ENCODE measurements around the genes FLNB and FAM3D.

DNA sequence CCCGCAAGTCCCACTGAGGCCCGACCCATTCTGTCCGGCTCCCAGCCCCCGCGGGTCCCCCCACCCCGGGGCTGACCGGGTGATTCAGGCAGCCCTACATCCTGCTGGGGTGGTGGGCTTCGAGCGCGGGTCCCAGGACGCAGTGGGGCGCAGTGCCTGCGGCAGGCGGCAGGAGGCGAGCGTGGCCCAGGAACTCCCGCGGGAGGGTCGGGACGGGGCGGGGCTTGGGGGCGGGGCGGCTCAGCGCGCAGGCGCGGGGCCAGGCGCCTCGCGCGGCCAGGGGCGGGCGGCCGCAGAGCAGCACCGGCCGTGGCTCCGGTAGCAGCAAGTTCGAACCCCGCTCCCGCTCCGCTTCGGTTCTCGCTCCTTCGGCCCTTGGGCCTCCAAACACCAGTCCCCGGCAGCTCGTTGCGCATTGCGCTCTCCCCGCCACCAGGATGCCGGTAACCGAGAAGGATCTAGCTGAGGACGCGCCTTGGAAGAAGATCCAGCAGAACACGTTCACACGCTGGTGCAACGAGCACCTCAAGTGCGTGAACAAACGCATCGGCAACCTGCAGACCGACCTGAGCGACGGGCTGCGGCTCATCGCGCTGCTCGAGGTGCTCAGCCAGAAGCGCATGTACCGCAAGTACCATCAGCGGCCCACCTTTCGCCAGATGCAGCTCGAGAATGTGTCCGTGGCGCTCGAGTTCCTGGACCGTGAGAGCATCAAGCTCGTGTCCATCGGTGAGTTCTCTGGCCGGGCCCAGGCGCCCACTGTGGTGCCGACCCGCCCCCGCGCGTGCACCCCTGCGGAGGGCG is at the start of gene FLNB:
Gene FLNB (plus strand): TSS at position 295 of the 804 bp plus-strand sequence.
- RRBS, result under 1% methylated on average over 7 of the region's 86 CpGs

GRCh38 chr3:58040057-58040599 is 31.9 kb downstream of the FLNB start:
- RRBS, result no CpG with 5 or more reads among the region's 8 CpGs

DNA sequence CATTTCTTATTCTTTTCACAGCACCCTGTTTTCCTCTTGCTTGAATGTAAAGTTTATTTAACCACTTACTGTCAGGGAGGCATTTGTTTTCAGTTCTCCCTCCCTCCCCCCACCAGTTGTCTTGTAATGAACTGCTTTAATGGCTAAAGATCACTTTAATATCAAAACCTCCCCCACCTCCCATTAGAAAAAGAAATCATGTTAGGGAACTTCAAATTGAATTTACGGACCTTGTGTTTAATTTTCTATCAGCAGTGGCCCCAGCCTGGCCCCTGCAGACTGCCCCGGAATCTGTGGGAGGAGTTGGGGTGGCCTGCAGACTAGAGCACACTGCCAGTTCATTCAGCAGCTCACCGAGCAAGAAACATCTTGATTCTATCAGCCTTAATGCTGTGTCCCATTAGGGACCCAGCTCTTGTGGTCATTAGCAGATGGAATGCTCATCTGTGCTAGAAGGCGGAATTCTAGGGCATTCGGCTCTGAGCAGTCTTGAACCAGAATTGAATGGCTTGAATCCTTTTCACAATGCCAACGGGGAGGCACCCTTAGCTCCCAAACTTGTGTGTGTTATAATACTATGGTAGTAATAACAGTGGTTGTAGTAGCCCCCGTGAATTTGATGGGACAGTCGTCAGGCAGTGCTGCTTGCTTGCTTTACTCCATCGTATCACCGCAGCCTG is 54.3 kb downstream of the FLNB start:
- RRBS, result no CpG with 5 or more reads among the region's 10 CpGs

GRCh38 chr3:58081979-58082547 is 73.8 kb downstream of the FLNB start:
- RRBS, result no CpG with 5 or more reads among the region's 11 CpGs

DNA sequence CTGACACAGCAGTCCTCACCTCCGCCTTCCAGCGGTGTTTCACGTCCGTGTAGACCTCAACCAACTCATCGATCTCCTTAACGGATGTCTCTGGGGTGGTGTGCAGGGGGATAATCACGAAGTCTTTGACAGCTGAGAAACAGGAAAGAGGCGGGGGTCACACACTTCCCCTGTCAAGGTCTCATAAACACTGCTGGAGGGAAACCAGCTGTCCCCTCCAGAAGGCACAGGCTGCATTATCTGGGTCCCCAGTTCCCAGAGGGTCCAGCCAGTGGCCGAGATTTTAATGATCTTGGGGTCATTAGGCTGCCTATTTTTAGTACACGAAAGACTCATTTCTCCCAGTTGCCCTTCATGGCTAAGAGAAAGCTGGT is 9.8 kb downstream of the DNASE1L3 start:
- RRBS, result no CpG with 5 or more reads among the region's 10 CpGs

- RRBS, result no CpG with 5 or more reads among the region's 2 CpGs
Measured at GRCh38 chr3:58231022-58231574, 6.5 kb upstream of the ABHD6 start.

DNA sequence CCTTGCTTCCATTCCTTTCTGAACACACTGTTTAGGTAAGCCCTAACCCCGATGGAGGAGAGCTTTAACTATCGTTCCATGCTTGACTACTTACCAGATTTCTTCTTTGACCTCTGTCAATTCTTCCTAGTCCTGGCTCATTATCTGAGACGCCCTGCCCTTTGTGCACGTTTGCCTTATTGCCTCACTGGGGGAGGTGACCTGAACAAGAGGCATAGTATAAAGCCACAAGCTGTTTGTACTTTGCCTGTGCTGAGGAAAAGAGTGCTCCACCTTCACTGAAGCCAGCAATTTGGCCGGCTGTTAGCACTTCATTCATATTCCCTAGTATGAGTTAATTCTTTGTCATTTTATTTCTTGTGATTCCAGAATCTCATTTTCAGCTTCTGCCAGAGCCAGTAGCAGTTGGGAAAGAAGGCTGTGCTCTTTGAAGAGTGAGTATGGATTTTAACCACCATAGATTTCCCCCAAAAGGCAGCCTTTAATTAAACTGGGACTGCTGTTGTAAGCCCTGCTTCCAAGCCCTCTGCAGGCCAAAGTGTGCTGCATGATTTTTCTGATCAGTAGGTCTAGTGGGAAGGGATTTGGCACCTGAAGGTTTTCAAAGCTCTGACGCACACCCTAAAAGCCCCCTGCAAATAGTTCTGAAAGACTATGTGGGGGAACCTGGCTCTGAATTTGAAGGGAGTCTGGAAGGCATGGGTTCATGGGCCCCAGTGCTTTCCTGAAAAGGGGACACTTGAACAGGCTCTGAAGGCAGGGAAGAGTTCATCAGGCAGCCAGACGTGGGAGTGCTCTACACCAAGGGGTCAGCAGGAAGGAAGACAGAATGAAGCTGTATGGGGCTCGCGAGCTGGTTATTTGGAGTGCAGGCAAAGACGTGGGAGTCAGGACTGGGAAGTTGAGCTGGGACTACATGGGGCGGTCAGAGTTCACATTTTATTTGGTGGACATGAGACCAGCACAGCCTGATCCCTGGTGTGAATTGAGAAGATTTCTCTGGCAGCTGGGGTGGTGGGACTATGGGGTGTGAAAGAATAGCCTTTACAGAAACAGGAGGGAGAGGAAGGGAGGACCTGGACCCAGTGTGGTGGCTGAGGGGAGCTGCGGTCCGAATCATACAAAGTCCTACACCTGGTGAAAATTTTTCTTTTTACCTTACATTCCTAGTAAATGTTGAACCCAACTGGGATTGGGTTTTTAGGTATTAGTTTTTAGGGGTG is 12.3 kb downstream of the ABHD6 start:
- RRBS, result no CpG with 5 or more reads among the region's 13 CpGs

- RRBS, result no CpG with 5 or more reads among the region's 13 CpGs
Measured at GRCh38 chr3:58486939-58487614, 4.8 kb upstream of the KCTD6 start.

GRCh38 chr3:58666538-58667112 is at the start of gene FAM3D:
Gene FAM3D (minus strand): TSS chr3:58666774.
- RRBS, result no CpG with 5 or more reads among the region's 13 CpGs

DNA sequence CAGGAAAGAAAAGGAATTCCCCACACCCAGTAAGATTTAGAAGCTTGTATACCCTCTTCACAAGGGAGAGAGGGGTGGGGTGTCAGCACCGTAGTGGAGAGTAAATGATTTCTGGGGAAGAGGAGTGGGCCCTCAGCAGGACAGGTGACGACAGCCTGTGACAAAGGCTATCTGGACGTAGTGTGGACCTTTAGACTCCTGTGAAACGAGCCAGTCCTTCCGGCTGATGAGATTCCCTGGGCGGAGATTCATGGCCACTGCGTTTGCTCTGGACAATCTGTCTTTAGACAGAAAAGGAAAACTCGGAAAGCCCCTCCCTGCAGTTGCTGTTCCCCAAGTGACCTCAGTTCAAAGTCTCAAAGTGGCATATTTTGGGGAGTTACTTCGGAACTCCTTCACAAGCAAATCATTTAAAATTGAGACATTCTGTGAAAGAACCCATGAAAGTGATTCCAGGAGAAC is 1.7 kb upstream of the FAM3D start:
- RRBS, result no CpG with 5 or more reads among the region's 9 CpGs

DNA sequence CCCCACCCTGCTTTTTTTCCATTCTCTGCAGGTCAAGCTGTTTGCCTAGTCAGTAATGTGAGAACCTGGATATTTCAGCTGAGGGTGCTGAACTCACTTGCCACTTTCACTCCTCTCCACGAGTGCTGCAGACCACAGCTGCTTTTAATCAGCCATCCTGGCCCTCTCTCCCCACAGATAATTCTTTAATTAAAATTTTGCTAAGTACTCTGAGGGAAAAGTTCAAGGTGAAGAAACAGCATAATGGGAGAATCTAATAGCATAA is 150.1 kb downstream of the CFAP20DC start:
- RRBS, result no CpG with 5 or more reads among the region's 1 CpG

- RRBS, result no CpG with 5 or more reads among the region's 6 CpGs
Measured at GRCh38 chr3:59450949-59451815, 401.4 kb upstream of the CFAP20DC start.

DNA sequence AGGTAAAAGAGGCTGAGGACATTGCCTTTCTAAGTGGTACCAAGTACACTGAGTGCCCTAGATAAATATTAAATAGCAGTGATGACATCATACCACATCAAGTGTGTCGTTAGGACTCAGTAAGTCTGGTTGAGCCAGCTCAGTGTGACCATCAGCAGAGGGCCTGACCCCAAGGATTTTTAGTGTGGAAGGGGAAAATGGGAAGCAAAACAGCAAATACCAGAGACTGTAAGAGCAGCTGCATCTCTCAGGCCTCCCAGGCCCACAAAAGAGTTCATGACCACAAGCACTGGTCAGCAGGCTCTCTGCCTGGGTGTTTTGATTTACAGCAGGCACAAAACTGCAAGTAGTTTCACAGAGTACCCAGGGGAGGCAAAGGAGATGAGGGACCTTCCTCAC is 557.2 kb upstream of the CFAP20DC start:
- RRBS, result no CpG with 5 or more reads among the region's 1 CpG

DNA sequence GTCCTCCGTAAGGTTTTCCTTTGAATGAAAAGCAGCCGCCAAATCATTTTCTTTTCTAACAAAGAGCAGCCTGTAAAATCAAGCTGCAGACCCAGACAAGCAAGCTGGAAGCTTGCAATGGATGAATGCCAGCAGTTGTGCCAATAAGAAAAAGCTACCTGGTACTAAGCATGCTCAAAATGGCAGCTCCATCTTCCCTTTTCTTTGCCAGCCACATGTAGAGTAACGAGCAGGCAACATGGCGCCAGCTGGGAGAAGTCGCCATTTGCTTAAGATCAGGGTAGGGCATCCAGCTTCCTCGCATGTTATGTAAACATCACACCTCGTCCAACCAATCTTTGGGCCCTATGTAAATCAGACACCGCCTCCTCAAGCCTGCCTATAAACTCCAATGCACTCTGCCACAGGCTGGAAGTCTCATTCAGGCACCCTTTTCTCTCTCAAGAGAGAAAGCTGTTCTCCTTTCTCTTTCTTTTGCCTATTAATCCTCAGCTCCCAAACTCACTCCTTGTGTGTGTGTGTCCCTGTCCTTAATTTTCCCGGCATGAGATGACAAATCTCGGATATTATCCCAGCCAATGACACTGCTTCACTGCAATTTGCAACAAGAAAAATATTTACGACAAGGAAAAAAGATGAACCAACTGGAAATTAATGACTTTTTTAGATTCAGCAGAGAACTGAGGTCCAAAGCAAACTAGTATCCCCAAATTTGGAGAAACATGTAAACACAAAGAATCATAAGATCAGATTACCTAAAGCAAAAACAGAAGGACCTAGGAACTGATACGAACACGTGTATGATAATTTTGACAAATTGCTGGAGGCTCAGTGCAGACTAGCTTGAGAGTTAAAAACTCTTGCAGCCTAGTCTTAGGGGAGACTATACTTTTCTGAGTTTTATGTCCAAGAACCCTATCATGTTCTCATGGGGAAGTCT is 973.7 kb downstream of the FHIT start:
- RRBS, result no CpG with 5 or more reads among the region's 13 CpGs

DNA sequence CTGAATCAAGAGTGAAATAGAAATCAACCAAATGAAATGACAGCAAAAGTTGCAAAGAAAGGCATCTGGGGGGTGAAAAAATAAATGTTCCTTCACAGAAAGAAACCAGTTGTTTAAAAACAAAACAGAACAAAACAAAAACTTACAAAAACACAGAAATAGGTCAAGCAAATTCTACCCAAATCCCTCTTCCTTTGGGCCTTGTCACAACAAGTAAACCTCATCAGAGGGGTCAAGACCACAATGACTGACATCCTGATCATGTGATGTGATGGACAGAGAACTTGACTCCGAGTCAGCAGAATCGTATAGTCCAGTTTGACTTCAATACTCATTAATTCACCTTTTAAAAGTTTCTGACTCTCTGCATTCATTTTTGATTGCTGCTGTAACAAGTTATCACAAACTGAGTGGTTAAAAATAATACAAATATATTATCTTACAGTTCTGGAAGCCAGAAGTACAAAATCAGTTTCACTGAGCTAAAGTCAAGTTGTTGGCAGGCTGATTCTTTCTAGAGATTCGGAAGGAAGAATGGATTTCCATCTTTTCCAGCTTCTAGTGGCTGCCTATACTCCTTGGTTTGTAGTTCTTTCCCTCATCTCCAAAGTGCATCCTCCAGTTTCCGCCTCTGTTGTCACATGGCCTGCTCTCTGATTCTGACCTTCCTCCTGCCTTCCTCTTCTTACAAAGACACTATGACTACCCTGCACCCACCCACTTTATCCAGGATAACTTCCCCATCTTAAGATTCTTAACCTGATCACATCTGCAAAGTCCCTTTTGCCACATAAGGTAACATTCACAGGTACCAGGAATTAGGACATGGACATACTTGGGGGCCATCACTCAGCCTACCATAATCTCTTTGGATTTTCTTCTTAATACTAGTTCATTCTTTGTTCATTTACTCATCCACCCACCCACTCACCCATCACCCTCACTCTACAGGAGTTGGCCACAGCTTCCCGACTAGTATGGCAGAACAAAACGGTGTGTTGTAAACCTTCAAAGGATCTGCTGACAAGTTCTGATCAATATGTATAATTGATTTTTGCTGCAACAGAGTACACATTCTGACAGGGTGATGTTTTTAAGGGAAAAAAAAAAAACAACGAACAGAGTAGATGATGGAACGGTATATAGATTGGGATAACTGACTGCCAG is 932.5 kb downstream of the FHIT start:
- RRBS, result no CpG with 5 or more reads among the region's 8 CpGs

DNA sequence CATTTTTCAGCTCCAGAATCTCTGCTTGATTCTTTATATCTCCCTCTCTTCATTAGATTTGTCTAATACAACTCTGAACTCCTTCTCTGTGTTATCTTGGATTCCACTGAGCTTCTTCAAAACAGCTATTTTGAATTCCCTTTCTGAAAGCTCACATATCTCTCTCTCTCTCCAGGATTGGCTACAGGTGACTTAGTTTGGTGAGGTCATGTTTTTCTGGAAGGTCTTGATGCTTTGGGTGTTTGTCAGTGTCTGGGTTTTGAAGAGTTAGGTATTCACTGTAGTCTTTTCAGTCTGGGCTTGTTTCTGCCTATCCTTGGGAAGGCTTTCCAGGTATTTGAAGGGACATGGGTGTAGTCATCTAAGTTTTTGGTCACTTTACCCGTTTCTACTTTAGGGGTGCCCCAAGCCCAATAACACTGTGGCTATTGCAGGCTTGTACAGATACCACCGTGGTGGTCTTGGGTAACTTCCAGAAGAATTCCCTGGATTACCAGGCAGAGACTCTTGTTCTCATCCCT is 781.7 kb downstream of the FHIT start:
- RRBS, result no CpG with 5 or more reads among the region's 2 CpGs

- RRBS, result 1% methylated on average over 25 of the region's 64 CpGs
Measured at GRCh38 chr3:61560474-61561336, 666 bp upstream of the PTPRG start.

DNA sequence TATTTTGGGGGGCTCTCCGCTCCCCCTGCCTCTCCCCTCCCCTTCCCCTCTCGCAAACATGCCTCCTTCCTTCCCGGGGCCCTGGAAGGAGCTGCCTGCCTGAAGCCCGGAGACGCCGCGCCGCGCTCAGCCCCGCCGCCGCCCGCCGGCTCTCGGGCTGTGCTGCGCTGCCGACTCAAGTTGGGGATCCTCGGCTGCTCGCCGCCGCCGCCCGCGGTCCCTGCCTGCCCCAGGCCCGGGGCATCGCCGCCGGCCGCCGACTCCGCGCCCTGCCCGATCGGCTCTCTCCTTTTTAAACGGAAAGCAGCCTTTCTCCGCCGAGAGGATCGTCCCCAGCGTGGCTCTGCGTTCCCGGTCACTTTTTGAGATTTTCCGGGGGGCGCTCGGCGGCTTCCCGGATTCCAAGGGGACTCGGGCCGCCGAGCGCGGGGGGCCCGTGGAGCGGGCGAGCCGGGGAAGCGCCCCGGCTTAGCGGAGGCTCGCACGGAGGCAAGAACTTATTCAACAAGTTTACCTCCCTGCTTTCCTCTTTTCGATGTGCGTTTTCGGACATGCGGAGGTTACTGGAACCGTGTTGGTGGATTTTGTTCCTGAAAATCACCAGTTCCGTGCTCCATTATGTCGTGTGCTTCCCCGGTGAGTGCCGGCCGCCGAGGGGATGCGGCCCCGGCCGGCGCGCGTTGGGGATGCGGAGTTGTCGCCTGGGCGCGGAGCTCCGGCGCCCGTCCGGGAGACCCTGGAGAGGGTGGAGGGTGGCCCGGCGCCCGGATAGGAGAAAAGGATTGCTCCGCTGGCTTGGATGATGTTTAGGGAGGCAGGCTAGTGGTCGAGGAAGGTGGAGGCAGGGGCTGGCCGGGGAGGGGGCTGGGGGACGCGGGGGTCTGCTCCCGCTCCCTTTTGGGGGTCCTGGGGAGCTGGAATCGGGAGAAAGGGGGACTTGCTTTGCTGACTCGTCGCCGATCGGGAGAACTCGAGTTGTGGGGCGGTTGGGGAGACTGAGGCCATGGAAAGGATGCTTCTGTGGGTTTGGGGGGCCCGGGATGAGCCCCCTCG is 692 bp downstream of the PTPRG start:
- RRBS, result 5% methylated on average over 46 of the region's 103 CpGs

- RRBS, result no CpG with 5 or more reads among the region's 3 CpGs
Measured at GRCh38 chr3:61622888-61623467, 61.6 kb downstream of the PTPRG start.

GRCh38 chr3:61669728-61670139 is 108.4 kb downstream of the PTPRG start:
- RRBS, result no CpG with 5 or more reads among the region's 3 CpGs